Lower leg skin (tissue), 2 donors: ENCODE results near the gene C6orf89.

GRCh38 chr6:36681939-36683231, 3.9 kb downstream of the CDKN1A start:
- PRO-cap: unidirectional peak, minus-strand start at chr6:36682526; unidirectional peak, minus-strand start at chr6:36682557
- RAMPAGE, long total RNA, 2 experiments: no peak in any of the 2 experiments

GRCh38 chr6:36768795-36769820, 70.1 kb downstream of the CPNE5 start:
- PRO-cap: no peak
- RAMPAGE, long total RNA, 2 experiments: no peak in any of the 2 experiments

DNA sequence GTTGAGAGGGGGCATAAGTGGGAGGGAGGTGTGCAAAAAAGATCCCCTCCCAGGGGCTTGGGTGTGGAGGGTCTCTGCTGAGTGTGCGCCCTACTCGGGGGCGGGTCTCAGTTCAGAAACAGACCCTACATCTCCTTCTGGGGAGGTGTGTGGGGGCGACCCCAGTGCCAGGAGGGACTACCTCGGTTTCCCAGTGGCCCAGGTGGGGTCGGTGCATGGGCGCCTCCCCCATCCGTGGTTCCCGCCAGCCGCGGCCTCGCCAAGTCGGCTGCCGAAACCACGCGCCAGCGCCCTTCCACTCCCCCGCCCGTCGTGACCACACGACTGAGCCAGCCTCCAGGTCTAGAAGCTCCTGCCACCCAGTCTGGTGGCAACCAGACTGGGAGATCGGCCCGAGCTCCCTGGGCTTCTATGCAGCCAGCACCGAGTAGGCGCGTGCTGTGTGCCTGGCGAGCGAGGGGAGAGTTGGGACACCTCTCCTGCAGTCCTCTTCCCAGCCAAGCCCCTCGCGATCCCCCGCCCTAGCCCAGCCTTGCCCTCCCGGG, 1.2 kb upstream of the CPNE5 start:
- PRO-cap: no peak
- RAMPAGE, long total RNA, 2 experiments: no peak in any of the 2 experiments

DNA sequence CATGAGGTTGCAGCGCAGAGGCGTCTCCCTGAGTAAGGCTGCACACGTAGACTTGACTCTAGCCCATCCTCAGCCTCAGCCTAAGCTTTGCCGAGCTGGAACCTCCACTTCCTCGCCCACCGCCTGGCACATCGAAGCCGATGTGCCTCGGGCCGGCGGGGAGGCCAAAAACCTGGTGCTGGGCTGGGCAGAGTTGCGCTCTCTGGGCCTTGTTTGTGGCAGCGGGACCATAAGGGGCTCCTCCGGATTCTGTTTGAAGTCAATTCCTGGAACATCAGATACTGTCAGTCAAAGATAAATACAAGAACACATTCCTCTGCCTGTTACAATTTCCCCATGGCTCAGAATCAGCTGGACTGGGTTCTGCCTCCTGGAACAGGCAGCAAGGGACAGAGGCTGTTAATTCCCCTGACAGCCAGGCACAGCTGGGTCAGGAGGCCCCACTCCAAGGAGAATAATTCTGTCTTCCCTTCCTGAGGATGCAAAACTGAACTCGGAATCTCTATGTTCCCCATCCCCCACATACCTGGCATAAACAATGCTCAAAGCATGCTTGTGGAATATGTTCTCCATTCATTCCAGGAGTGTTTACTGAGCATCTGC, 1.7 kb upstream of the CPNE5 start:
- PRO-cap: no peak
- RAMPAGE, long total RNA, 2 experiments: no peak in any of the 2 experiments

DNA sequence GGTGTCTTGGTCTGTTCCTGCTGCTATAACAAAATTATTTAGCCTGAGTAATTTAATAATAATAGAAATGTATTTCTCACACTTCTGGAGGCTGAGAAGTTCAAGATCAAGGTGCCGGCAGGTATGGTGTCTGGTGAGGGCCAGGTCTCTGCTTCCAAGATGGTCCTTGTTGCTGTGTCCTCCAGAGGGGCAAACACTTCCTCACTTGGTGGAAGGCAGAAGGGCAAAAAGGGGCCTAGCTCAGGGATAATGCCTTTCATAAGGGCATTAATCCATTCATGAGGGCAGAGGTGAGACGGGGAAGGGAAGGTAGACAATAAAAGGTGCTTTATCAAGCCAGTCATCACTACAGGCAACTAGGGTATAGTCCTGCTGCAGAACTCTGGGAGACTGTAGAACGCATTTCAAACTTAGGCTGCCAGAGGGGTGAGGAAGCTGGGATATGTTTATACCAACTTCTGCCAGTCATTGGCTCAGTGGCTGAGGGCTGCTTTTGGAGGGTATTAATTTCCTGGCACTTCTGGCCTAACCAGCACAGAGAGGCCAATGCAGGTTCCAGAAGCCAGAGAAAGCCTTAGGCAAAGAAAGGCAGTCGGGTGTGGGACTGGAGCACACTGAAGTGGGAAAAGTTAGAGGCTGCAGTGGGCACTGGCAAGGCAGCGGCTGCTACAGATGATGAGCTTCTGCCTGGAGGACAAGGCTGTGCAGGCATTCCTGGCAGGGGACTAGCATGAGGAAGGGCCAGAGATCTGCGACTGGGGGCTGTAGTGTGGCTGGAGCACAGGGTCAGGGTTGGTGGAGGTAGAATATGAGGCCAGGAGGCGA, 3.9 kb upstream of the CPNE5 start:
- PRO-cap: no peak
- RAMPAGE, long total RNA, 2 experiments: no peak in any of the 2 experiments

DNA sequence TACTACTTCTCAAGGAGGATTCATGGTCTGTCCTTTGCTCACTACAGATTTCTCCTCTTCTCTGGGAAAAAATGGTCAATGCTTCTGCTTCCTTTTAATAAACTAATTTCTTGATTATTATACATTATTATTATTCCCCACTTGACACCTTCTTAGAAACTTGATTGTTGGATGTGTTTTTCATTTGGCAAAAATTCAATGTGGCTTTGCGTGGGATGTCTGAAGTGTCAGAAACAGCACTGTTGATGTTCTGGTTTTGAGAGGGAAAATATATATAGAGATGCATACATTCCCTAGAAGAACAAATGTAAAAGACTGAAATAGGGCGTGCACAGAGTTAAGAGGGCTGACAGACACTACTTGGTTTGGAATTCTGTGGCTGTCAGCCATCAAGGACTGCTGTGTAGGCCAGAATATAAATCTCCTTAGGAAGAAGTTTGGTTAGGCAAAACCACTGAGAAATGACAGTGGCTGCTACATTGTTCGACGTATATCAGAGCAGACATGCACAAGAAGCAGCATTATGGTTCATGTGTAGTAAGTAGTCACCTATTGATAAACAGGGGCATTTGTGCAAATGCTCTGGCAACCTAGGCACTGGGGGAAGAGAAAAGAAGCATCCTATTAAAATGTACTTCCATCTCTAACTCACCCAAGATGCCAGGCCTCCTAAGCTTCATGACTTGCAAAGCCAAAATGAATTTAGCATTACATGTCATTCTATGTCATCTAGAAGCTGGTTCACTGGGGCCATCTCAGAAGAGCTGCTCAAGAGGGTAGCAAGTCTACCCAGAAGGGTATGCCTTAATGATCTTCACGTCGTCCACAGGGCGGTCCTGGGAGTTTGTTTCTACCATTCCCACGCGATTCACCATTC, 16.0 kb upstream of the CPNE5 start:
- PRO-cap: no peak
- RAMPAGE, long total RNA, 2 experiments: start-site peak on the minus strand in 1 of 2 experiments, centred at position 178 of the sequence, 11 reads per replicate

GRCh38 chr6:36885513-36886599, at the start of gene C6orf89:
TSS of gene C6orf89 (plus strand) at chr6:36885952.
- PRO-cap: bidirectional peak, plus-strand start at chr6:36886011, minus-strand start at chr6:36885753
- RAMPAGE, long total RNA, 2 experiments: start-site peak on the plus strand in 2 of 2 experiments, at chr6:36885837-36885977 at its widest, 39 to 203 reads per replicate

DNA sequence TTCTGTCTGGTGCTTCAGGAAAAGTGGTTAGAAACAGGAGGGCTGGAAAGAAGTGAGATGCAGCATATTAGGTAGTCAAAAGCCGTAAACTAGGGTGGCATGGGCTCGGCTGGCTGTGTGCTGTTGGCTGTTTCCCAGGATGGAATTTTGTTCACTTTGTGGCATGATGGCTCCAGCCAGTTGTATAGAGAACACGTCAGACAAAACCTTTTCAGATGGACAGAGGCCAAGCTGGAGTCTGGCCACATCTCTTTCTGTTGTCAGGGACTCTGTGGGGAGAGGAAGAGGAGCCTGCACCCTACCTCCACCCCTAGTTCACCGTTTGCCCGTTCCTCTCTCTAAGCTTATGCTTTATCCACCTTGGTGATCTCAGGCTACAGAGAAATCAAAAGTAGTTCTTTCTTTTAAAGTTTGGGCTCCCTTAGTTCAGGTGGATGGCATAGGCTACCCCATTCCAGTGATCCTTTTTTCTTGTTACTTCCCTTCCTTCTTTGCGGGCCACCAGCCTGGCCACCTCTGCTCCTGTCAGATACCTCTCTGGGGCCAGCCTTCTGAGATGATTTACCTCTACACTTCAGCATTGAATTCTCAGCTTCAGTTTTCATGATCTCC, 22.1 kb downstream of the C6orf89 start:
- PRO-cap: no peak
- RAMPAGE, long total RNA, 2 experiments: no peak in any of the 2 experiments

GRCh38 chr6:36908557-36909164, 22.9 kb downstream of the C6orf89 start:
- PRO-cap: no peak
- RAMPAGE, long total RNA, 2 experiments: no peak in any of the 2 experiments

GRCh38 chr6:36963387-36963973, 8.9 kb downstream of the PI16 start:
- PRO-cap: no peak
- RAMPAGE, long total RNA, 2 experiments: no peak in any of the 2 experiments

DNA sequence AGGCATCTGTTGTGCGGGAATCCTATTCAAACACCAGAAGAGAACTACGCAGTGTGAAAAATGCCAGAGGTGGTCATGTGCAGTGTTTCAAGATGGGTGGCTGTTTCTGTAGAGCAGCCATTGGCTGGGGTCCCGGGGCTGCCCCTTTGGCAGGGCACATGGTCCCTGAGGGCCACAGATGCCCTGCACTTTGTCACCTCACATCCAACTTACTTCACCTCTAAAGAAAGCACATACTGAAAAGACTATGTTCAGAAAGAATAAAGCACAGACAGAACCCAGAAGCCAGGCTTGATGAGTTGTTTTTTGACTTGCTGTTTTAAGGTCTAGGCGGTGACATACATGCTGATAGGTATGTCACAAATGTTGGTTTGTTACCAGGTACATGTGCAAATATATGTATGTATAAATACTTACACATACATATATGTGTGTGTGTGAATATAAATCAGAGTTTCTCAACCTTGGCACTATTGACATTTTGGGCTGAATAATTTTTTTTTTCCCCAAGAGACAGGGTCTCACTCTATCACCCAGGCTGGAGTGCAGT, 12.2 kb downstream of the MTCH1 start:
- PRO-cap: no peak
- RAMPAGE, long total RNA, 2 experiments: no peak in any of the 2 experiments

GRCh38 chr6:36985087-36985319, 993 bp downstream of the MTCH1 start:
- PRO-cap: bidirectional peak, plus-strand start at chr6:36985123, minus-strand start at chr6:36985002
- RAMPAGE, long total RNA, 2 experiments: no peak in any of the 2 experiments

GRCh38 chr6:37103182-37104058, 66.5 kb upstream of the PIM1 start:
- PRO-cap: no peak
- RAMPAGE, long total RNA, 2 experiments: no peak in any of the 2 experiments

GRCh38 chr6:37109697-37110598, 60.0 kb upstream of the PIM1 start:
- PRO-cap: no peak
- RAMPAGE, long total RNA, 2 experiments: no peak in any of the 2 experiments

DNA sequence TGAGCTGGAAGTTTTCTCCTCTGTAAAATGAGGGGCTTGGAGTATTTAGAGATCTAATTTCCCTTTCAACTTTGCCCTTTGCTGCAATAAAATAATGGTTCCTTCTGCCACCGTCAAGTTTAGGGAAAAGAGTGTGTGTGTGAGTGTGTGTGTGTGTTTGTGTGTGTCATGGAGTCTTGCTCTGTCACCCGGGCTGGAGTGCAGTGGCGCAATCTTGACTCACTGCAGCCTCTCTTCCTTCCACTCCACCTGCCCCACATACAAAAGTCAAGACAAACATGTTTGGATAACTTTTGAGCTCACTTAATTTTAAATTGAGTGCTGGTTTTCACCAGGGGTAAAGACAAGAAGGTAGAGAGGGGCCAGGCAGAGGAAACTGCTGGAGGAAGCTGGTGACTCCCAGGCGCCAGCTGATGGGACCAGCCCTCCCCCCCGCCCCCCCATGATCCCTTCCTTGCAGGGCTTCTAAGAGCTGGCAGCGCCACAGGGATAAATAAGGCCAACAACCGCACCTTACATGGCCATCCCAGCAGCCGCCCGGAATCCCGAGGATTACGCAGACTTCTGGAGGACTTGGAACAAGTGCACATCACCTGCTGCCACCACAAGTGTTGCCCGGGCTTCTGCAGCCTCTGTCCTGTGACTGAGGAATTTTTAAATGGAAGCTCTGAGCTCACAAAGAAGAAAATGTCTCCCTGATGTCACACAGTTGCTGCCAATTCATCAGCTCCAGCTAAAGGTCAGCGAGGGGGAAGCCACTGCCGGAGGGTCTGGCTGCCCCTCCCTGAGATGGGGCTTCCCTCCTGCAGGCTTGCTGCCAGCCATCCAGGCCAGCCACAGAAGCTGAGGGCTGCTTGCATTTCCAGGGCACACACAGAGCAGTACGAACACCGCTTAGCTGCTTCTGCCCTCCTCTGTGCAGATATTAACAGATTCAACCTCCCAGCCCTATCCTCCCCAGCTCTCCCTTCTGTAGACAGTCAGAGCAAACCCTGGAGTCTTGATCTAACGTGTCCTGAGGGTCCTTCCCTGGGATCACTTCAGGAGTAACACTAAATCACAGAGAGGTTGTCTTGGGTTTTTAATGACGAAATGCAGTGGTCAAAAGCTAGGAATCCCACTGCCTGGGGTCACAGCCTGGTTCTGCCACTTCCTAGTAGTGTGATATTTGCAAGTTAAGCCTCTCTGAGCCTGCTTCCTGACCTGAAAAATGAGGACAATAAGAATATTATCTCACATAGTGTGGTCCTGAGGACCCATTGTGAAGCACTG, 38.7 kb upstream of the PIM1 start:
- PRO-cap: unidirectional peak, plus-strand start at position 559 of the sequence
- RAMPAGE, long total RNA, 2 experiments: no peak in any of the 2 experiments

DNA sequence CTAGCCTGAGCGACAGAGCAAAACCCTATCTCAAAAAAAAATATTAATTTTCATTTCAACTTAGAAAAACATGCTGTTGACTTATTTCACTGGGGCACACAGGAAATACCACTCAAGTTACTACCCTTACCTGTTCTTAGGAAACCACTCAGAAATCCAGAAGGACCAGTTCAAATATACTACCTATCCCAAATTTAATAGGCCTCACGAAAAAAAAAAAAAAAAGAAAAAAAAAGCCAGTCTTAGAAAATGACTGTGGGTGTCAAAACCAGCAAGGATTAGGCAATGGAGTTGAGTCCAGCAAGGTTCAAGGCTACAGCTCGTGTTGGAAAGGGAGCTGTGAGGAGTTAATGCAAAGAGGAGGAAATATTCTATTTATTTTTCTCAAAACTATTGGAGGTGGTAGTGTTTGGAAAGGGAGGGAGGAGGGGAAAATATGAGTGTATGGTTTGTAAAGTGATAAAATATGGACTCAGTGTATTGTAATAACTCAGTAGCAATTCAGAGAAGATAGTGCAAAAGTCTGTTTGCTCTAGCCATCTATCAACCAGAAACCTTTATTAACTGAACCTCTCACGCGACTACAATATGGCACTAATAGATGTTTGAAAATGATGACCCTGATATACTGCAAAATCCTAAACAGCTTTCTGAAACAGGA, 33.7 kb upstream of the PIM1 start:
- PRO-cap: no peak
- RAMPAGE, long total RNA, 2 experiments: no peak in any of the 2 experiments

DNA sequence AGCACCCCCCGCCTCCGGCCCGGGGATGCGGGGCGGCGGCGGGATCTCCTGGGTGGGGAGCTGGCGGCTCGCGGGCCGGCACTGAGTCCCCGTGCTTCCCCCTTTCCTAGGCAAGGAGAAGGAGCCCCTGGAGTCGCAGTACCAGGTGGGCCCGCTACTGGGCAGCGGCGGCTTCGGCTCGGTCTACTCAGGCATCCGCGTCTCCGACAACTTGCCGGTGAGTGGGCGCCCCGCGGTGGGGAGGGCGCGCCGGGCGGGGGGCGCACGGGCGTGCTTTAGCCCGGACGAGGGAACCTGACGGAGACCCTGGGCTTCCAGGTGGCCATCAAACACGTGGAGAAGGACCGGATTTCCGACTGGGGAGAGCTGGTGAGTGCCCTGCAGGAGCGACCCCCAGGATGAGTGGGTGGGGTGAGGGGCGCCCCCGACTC, 726 bp downstream of the PIM1 start:
- PRO-cap: no peak
- RAMPAGE, long total RNA, 2 experiments: no peak in any of the 2 experiments

DNA sequence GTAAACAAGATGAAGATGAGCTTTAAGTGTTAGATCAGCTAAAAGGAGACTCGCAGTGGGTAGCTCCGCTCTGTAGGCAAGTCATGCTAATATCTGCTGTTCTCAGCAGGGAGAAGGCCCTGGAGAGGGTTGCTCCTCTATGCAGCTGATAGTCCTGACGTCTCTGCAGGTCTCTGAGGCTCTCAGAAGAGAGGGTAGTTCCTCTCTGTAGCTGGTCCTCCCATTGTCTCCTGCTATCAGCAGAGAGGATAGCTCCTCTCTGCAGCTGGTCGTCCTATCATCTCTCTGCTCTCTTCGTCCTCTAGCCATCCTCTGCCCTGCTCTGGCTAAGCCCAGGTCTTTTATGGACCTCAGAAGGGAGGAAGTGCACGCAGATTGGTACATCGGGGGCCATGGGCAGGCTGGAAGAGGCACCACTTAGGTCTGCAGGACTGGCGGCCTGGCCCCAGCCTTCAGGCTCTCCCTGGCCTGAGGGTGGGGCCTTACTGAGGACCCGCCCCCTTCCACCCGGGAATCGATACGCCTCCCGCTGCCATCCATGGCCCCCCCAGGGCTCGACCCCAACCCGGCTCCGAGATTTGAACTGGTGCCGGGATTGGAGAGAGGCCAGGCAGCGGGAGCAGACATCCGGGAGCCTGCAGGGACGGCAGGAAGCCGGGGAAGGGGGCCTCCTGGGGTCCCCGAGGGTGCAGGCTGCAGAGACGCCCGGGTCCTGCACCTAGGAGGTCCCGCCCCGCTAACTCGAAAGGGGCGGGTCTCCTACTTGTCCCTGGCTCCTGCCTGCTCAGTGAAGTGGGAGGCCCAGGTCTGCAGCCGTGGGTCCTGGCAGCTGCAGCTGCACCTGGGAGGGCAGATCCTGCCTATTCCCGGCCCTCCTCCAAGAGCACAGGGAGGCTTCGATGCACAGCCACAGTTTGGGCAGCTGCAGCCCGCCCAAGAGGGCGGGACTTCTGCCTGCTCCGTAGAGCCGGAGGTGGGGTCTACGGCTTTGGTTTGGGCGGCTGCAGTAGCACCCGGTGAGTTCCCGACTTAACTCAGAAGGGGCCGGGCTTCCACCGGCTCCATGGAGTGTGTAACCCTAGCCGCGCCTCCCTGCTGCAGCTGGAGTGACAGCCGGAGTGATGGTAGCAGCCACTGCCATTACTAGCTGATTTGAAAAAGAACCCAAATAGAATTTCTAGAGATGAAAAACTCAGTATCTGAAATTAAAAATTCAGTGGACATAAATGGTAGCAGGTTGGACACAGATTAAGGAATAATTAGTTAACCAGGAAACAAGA, 35.4 kb upstream of the TBC1D22B start:
- PRO-cap: no peak
- RAMPAGE, long total RNA, 2 experiments: no peak in any of the 2 experiments

GRCh38 chr6:37242299-37243246, 15.0 kb upstream of the TBC1D22B start:
- PRO-cap: no peak
- RAMPAGE, long total RNA, 2 experiments: no peak in any of the 2 experiments

GRCh38 chr6:37258300-37258737, 375 bp upstream of the TMEM217 start:
- PRO-cap: no peak
- RAMPAGE, long total RNA, 2 experiments: no peak in any of the 2 experiments